Neural crest cell (in vitro differentiated cells): ENCODE measurements around a stretch of chr19.

DNA sequence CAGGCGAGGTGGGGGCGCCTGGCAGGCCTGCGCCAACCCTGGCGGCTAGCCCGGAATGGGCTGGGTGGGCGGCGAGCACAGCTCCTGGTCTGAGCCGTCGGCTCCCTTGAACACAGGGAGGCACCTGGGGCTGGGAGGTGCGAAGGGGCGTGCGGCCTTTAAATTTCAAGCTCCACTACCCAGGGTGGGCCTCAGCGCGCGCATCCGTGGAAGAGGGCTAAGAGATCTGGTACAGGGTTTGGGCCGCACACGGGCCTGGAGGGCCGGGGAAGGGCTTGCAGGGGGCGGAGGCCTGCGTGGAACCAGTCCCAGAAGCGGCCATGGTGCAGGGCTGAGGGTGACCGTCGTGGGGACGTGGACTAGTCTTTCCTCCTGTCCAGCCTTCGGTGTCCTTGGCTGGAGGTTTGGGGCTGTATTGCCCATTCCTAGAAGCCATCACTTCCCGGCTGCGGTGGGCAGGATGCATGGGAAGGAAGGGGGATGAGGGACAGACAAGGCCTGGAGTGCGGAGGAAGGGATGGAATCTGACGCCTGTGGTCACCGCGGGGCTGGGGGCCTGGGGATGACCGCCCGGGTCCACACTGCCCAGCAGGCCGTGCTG lies 11.4 kb downstream of the NDUFA11 start:
- PRO-cap = no peak

DNA sequence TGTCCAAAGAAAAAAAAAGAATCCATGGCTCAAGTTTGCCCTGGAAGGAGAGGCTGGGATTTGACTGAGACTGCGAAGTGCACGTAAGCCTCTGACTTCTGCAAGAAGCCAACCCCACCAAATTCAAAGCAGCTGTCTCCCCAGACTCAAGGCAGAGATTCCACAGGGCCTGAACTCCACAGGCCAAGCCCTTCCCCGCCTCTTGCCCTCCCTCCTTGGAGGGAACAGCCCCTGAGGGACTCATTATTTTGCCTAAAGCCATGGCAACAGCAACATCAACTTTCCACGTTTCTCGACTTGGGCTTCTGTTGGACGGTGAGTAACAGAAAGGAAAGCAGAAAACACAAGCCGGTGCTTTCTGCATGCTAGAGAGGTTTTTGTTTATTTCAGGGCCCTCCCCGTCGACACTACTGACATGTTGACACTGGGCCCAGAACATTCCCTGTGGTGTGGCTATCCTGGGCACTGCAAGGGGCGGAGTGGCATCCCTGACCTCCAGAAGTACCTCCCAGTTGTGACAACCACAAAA lies 12.6 kb downstream of the CAPS start:
- PRO-cap = no peak

- PRO-cap = no peak
Observed at GRCh38 chr19:5949681-5950506, 28.0 kb downstream of the RANBP3 start.

- PRO-cap = no peak
Observed at GRCh38 chr19:6056899-6058053, 53.0 kb downstream of the RFX2 start.

- PRO-cap = bidirectional peak, plus-strand start at chr19:6217184, minus-strand start at chr19:6217022
Observed at GRCh38 chr19:6216881-6217588, 62.7 kb downstream of the MLLT1 start.

GRCh38 chr19:6220282-6220739 lies 59.5 kb downstream of the MLLT1 start:
- PRO-cap = no peak

DNA sequence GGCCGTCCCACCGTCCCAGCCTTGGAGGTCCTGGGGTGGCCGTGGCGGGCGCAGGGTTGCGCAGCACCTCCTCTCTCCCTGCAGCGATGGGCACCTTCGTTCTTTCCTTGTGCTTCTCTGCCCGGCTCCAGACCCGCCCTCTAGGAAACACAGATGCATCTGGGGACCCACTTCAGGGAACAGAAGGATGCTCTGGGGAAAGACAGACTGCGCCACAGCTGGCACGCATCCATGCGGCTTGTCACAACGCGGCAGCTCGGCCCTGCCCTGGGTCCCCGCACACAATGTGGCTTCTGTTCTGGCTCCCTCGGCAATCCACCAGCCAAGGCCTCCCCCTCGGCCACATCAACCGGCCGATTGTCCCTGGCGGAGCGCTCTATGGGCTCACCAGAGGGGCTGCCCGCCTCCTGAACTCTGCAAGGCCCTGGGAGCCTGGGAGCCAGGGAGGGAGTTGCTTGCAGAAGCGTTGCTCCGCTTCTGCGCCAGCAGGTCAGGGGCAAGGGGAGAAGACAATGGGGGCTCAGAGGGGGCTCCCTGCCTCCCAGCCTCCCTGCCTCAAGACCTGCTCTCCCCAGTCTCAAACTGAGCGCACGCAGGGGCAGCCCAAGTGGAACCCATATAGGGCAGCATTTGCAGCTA lies 38.1 kb downstream of the MLLT1 start:
- PRO-cap = no peak

GRCh38 chr19:6261998-6262611 lies 17.7 kb downstream of the MLLT1 start:
- PRO-cap = no peak

GRCh38 chr19:6276379-6276954 lies 3.3 kb downstream of the MLLT1 start:
- PRO-cap = no peak

GRCh38 chr19:6301097-6301425 lies 21.3 kb upstream of the MLLT1 start:
- PRO-cap = no peak

DNA sequence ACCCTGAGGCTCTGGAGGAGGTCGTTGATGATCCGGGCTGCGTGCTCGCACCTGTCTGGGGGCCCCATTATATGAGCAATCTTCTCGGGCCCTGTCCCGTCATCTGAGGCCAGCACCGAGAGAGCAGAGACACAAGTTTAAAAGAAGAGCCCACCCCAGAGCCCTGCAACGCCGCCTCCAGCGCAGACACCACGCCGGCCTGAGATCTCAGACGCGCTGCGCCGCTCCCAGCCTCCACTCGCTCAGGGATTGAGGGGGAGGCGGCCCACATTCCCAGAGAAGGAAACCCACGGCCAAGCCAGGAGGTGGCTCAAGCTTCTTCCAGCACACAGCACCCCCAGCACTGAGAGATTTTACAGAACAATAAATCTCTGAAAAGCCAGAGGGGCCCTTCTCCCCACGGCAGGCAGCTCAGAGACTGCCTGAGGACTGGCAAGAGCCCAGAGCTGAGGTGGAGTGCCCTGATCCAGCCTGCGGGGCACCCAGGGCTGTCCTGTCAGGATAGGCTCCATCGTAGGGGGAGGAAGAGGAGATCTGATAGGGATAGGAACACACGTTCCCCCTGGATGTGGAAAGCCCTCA lies 7.5 kb downstream of the KHSRP start:
- PRO-cap = no peak

DNA sequence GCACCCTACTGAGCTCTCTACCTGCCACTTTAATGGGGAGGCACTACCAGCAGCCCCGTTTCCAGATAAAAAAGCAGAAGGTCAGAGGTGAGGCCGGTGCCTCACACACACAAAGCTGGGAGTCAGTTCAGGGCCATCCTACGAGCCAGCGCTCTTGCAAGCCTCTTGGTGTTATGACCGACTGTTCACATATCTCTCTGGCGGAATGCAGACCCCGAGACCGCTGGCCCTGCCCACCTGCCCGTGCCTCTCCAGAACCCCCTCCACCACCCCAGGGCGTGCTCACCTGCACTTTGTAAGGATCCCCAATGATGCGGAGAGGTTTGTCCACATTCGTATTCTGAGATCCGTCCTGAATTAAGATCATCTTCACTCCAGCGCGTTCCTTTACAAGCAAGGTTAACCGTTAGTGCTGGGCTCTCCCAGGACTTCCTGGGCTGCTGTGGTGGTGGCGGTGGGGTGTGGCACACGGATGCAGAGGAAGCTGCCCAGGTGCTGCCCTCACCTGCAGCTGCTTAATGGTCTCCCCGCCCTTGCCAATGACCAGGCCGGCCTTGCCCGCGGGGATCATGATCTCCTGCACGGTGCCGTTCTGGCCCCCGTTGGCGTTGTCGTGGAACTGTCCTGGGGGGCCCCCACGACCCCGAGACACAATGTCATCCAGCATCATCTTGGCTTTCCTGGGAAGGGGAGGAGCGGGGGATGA lies 6.3 kb downstream of the KHSRP start:
- PRO-cap = no peak

DNA sequence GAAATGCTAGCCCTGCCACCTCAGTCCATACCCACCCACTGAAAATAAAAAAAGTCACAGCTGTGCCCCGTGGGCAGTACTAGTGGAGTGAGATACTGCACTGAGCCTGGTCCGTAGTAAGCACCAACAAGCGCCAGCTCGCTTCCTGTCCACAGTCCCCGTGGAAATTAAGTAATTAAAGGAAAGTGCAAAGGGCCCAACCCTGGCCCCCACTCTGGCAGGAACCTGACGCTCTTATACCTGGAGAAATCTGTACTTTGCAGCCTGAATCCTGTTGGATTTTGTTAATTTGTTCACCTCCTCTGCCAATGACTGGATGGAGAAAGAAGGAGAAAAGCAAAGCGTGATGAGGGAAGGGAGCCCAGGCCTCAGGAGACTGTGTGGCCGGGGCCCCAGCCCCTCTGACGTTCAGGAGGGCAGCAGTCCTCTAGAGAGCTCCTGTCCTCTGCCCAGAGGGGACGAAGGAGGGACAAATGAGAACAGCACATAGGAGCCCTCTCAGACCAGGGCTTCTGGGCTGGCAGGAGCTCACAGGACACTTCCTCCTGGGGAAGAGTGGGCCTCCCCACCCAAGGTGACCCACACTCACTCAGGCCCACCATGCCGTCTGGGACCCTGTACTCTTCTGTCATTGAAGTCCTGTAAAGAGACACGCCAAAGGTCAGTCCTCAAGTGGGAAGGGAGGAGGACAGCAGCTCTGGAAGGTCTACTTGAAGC lies 4.6 kb downstream of the KHSRP start:
- PRO-cap = no peak

GRCh38 chr19:6425982-6426585 lies 1.5 kb upstream of the KHSRP start:
- PRO-cap = no peak

DNA sequence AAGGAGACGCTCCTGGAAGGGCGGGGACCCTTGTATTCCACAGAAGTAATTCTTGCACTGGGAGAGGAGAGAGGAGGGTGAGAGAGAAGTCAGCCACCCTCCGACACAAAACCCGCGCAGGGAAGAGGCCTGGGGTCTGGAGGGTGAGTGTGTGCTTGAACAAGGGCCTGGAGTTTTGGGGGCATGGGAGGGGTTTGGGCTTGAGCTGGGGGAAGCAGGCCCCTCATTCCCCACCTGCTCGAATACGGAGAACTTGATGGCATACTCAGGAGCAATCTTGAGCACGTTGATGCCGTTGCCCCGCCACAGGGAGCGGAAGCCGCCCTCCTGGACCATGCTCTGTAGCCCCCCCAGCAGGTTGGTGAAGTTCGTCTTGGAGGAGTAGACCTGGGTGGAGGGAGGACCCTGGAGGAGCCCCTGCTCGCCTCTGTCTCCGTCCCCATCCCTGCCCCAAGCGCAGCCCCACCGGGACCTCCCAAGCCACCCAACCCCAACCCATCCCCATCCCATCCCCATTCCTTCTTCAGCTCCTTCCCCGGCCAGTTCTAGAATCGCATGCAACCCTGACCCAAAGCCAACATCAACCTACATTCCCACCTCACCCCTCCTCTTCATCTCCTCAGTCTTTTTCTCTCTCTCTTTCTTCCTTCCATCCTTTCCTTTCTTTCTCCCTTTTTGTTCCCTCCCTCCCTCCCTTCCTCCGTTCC lies 3.6 kb downstream of the SLC25A41 start:
- PRO-cap = no peak

- PRO-cap = no peak
Observed at GRCh38 chr19:6440440-6441038, 7.0 kb upstream of the SLC25A41 start.

DNA sequence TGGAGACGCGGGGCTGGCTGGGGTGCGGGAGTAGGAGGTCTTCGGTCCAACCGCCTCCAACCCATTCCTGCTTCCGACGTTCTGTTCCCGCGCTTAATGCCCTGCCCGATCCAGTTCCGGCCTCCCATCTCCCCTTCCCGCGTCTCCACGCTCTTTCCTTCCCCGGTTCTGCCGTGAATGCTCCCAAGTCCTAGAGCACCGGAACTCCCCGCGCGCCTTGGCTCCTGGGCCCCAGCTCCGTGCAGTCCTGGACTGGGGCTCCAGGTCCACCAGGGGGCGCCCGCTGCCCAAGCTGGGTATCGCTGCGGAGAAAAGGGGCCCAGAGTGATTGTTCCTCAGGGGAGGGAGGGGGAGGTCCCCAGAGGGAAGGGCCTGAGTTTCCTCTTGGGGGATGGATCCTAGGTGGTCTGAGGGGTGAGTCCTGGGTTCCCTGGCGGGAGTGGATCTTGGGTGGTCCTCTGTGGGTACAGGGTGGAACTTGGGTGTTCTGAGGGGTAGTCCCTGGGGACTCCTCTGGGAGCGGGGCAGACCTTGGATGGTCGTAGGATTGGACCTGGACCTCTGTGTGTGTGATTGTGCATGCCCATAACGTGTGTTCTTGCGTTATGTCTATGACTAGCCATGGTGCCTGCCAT lies 13.9 kb upstream of the TNFSF9 start:
- PRO-cap = unidirectional peak, minus-strand start at position 98 of the sequence; unidirectional peak, minus-strand start at position 219 of the sequence

- PRO-cap = no peak
Observed at GRCh38 chr19:6521807-6522730, 8.8 kb upstream of the TNFSF9 start.

DNA sequence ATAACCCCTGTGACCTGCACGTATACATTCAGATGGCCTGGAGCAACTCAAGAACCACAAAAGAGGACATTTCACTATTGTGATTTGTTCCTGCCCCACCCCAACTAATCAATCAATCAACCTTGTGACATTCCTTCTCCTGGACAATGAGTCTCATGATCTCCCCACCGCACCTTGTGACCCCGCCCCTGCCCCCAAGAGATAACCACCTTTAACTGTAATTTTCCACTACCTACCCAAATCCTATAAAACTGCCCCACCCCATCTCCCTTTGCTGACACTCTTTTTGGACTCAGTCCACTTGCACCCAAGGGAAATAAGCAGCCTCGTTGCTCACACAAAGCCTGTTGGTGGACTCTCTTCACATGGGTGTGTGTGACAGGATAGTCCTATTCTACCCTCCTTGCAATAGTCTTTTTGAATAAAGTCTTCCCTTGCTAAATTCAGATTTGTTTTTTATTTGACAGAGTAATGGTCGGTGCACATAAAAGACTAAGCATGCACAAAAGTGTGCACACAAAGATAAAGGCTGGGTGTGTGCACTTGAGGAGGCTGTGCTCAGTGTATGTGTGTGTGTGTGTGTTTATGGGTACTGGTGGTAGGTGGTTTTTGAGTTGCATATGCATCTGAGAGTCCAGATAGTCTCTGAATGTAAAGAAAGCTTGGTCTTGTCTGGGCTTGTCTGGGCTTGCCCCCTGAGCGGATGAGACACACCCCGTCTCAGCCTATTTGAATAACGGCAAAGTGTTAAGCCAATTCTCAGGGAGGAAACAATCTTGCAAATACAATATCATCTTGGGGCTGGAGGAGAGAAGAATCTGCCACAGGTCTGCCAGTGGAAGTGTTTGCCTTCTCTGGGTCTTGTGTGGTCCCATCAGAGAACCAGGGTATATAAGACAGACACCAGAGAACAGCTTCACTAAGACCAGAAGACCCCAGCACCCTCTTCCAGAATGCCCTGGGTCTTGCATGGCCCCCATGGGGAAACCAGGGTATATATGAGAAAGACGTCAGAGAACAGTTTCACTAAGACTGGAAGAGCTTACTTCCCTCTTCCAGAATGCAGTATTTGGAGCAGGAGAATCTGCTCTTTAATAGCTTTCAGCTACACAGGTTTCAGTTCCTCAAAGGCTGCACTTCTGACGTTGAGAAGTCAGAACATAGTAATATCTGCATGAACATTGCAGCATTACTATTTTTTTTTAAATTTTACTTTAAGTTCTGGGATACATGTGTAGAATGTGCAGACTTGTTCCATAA lies 13.6 kb downstream of the CD70 start:
- PRO-cap = no peak

DNA sequence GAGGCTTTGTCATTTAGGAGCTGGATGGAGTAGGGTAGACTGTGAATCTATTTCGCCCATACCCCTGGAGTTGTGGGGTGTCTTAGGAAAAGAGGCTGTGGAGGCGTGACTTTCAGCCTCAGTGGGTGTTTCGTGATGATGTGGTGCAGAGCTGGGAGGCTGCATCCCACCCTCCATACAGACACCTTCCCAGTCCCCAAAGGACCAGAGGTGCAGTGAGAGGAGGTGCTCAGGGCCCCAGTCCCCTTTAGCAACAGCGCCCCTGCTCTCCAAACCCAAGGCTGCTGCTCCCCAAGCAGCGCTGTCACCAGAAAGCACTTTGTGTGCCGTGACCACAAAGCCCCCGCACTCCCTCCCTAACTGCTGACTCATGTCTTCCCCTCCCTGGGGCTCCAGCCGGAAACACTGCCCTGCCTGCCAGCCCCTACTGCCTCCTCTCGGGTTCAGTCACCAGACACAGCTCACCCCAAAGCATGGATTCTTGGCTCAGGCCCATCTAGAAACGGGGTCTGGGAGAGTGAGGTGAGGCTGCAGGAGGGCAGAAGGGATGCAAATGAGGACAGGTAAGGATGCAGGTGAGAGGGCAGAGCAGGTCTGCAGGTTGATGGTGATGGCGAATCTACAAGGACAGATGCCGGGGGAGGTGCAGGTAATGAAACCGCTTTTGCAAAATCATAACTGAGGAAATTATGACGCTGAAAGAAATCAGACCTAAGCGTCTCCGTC lies 4.9 kb upstream of the TNFSF14 start:
- PRO-cap = bidirectional peak, plus-strand start at position 435 of the sequence, minus-strand start at position 311 of the sequence